Measurements from ENCODE around the genes NOS3, AGAP3, ASB10 and CHPF2.

- PRO-cap, 2 experiments, result peak in 1 of 2 experiments; most common plus-strand start chr7:150452394 (in 1); most common minus-strand start chr7:150452291 (in 1)
Measured at GRCh38 chr7:150451859-150452589, 1.6 kb downstream of the GIMAP8 start.

GRCh38 chr7:150473989-150474641, 23.7 kb downstream of the GIMAP8 start:
- PRO-cap, 2 experiments, result no peak in any of the 2 experiments

DNA sequence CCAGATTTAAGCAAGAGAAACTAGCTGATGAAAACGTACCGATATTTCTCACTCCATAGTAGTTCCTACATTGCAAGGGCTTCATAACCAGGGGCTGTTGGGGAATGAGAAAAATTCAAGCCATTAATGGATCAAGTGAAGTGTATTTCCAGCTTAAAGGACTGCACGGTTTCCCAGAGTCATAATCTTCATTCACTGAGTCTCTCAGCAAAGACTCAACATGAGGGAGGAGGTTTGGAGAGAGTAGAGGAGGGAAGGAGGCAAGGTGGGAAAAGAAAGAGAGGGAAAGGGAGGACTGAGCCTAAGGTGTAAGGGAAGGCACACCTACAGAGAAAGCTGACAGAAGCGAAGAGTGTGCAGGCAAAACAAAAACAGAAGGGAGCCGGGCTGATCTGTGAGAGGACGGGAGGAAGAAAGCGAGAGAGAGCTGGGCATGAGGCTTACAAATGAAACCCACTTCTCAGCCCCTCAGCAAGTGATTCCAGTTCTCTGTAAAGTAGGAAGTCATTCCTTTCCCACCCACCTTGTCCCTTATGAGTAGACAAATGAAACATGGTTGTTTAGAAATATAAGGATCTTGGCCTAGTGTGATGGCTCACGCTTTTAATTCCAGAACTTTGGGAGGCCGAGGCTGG, 694 bp downstream of the GIMAP2 start:
- PRO-cap, 2 experiments, result no peak in any of the 2 experiments

DNA sequence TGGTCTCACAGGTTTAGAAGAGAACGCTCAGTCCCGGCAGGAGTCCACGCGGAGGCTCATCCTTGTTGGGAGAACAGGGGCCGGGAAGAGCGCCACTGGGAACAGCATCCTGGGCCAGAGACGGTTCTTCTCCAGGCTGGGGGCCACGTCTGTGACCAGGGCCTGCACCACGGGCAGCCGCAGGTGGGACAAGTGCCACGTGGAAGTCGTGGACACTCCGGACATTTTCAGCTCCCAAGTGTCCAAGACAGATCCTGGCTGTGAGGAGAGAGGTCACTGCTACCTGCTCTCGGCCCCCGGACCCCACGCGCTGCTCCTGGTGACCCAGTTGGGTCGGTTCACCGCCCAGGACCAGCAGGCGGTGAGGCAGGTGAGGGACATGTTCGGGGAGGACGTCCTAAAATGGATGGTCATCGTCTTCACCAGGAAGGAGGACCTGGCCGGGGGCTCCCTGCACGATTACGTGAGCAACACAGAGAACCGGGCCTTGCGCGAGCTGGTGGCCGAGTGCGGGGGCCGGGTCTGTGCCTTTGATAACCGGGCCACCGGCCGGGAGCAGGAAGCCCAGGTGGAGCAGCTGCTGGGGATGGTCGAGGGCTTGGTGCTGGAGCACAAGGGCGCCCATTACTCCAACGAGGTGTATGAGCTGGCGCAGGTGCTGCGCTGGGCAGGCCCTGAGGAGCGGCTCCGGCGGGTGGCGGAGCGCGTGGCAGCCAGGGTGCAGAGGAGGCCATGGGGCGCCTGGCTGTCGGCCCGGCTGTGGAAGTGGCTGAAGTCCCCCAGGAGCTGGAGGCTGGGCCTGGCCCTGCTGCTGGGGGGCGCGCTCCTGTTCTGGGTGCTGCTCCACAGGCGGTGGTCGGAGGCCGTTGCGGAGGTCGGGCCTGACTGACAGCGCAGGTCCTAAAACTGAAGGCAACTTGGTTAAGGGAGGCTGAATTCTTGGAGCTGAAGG, 3.9 kb downstream of the GIMAP1 start:
- PRO-cap, 2 experiments, result no peak in any of the 2 experiments

GRCh38 chr7:150732000-150732389, 5.2 kb upstream of the GIMAP5 start:
- PRO-cap, 2 experiments, result no peak in any of the 2 experiments

- PRO-cap, 2 experiments, result peak in 1 of 2 experiments; most common plus-strand start chr7:150739058 (in 1); most common minus-strand start chr7:150738796 (in 1)
Measured at GRCh38 chr7:150738197-150739355, 1.4 kb downstream of the GIMAP5 start.

DNA sequence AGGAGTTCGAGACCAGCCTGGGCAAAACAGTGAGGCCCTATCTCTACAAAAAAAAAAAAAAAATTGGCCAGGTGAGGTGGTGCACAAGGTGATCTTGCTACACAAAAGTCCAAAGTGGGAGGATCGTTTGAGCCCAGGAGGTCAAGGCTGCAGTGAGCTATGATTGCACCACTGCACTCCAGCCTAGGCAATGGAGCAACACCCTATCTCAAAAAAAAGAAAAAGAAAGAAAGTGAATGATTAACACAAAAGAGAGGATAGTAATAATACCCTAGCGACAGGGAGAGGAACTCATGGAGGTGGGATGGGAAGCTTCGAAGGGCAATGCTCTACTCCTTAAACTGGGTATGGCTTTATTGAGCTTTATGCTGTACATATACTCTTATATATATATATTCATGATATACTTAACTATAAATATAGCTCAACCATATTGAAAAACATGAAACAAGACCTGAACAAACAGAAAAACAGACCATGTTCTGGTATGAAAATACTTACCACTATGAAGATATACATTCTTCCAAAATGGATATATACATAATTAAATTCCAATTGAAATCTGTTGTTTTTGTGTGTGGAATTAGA, 30.3 kb downstream of the TMEM176B start:
- PRO-cap, 2 experiments, result no peak in any of the 2 experiments

GRCh38 chr7:150783967-150784701, 16.0 kb downstream of the TMEM176B start:
- PRO-cap, 2 experiments, result no peak in any of the 2 experiments

GRCh38 chr7:150947079-150947627, 31.0 kb downstream of the KCNH2 start:
- PRO-cap, 2 experiments, result no peak in any of the 2 experiments

DNA sequence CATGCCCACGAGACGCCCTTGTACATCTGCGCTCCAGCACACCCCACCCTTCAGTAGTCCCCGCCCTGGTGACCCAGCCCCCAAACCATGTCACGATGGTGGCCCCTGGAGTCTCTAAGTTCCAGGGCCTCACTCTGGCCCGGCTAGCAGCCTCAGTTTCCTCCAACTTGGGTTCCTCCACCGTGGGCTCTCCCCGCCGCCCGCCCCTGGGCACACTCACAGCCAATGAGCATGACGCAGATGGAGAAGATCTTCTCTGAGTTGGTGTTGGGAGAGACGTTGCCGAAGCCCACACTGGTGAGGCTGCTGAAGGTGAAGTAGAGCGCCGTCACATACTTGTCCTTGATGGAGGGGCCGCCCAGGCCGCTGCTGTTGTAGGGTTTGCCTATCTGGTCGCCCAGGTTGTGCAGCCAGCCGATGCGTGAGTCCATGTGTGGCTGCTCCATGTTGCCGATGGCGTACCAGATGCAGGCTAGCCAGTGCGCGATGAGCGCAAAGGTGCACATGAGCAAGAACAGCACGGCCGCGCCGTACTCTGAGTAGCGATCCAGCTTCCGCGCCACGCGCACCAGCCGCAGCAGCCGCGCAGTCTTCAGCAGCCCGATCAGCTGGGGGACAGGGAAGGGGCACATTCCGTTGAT, 26.8 kb downstream of the KCNH2 start:
- PRO-cap, 2 experiments, result no peak in any of the 2 experiments

DNA sequence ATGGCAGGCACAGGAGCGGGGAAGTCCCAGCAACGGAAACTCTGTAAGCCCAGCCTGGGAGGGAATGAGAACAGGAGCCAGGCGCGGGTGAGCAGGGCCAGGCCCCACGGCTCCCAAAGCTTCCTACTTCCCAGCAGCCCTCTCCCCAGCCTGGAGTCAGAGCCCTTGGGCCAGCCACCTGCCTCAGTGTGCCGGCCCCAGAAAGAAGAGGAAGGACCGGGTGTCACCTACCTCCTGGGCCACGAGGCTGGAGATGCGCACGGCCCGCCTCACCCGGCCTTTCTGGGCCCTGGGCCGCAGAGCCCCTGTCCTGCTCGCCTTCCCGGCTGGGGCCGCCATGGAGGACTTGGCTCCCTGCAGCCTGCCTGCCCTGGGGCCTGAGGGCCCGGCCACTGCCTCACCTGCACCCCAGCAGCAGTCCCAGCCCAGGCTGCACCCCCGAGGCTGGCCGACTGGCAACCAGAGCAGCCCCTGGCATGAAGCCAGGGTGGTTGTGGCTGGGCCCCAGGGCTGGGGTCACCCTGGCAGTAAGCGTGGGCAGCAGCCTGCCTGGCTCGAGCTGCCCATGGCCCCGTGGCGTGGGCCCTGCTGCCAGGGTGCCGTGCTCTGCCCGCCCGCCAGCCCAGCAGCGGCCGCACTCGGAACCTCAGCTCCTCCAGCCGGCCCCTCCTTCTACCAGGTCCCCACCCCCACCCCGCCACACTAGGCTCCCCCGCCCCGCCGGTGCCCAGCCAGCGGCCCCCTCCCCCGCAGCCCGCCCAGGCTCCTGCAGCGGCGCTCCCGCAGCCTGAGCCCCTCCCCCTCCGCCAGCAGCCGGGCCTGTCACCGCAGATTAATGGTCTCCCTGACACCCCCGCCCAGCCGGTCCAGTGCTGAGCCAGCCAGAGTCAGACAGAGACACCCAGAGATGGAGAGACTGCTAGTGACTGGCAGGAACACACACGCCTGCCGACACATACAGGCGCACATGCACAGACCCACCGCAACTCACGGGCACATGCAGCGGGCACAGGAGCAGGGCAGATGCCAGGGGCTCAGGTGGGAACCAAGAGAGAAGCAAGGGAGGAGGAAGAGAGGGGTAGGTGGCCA, 22.6 kb downstream of the KCNH2 start:
- PRO-cap, 2 experiments, result no peak in any of the 2 experiments

DNA sequence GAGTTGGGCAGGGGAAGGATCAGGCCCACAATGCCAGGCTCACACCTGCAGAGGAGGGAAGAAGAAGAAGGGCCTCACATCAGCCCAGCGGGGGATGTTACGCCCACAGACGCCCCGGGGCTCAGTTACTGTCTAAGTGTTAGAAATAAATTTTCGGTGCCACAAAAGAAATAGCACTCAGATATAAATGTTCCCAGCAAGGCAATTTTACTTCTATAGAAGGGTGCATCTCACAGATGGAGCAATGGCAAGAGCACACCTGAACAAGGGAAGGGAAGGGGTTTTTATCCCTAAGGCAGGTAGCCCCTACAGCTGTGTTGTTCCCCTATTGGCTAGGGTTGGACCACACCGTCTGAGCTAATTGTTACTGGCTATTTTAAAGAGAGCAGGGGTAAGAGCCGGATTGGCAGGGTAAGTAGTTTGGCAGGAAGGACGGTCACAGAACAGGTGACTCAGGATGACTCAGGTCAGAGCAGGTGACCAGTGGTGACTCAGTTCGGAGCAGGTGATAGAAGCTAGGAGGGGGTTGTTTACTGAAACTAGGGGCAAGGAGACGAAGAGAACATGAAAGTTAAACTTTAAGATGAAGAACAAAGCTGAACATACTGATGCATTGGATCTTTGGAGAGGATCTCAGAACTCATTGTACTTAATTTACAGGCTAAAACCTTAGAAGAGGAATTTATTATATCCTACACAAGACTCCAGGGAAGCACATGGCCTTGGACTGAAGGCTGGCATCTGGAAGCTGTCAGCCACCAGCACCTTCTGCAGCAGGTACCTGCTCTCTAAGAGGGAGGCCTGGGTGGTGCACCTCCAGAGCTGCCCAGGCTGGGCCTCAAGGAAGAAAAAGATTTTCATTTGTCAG, at the start of gene NOS3:
TSS of gene NOS3 (plus strand) at position 494 of the 868 bp plus-strand sequence.
- PRO-cap, 2 experiments, result no peak in any of the 2 experiments

- PRO-cap, 2 experiments, result peak in 1 of 2 experiments; most common minus-strand start chr7:151039314 (in 1)
Measured at GRCh38 chr7:151038894-151039725, 9.2 kb upstream of the ASIC3 start.

DNA sequence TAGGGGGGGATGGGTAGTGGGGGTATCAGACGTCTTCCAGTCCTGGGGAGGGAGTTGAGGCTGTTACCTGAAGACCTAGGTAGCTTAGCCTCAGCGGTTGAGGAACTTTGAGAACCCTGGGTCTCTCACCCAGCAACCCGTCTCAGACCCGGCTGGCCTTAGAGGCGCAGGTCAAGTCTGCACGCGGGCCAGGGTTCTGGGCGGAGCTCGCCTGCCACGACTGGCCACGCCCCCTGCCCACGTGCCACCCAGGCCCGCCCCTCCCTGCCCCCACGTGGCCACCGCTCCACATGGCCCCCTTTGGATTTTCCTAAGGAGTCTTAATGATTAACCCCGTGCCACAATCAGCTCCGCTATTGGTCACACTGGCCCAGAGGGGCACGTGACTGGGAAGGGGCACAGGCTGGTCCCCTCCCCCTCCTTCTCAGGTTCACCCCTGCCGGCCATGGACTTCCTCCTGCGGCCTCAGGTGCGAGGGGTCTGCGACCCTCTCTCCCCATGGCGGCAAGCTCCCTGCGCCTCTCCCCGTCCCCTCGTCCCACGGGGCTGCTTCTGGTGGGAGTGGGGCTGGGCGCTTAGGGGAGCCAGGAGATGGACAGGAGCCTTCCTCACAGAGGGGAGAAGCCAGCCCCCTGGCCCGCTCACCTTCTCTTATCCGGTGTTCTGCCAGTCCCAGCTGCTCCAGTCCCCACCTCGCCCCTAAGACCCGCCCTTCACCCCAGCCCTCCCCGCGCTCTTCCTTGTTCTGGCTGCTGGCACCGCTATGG, 3.0 kb downstream of the SLC4A2 start:
- PRO-cap, 2 experiments, result no peak in any of the 2 experiments

GRCh38 chr7:151077822-151078917, 2.4 kb downstream of the FASTK start:
- PRO-cap, 2 experiments, result no peak in any of the 2 experiments

DNA sequence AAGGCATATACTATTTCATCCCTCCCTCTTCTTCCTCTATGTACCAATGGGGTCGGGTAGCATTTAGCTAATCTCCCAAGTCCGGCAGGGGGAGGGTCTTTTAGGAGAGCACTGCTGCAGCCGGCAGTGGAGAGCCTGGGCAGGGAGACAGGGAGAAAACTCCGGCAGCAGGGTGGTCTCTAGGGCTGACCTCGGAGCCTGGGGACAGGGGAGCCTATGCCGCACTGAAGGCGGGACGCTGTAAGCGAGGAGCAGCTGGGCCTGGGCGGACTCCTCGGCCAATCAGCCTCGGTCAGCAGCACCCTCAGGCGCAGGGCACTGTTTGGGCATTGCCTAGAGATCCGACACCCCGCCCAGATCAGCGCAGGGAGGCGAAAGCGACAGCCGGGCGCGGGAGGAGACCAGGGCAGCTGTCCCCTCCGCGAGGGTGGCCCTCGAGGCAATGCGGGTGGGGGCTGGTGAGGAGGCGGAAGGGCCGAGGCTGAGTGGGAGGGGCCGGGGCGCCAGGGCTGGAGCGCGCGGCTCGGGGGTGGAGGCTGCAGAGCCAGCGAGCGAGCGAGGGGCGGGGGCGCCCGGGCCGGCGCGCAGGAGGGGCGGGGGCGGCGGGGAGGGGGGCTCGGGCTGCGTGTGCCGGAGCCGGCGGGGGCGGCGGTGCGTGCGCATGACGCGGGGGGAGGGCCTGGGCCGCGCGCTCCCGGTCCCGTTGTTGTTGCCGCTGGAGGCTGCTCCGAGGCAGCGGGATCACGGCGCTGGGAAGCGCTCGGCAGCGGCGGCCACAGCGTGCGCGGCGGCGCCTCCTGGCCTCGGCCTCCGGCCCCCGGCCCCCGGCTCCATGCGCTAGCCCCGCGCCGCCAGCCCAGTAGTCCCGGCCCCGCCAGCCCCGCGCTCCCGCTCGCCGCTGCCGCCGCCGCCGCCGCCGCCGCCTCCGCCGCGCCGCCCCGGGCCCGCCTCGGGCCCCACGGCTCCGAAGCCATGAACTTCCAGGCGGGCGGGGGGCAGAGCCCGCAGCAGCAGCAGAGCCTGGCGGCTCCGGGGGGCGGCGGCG, at the start of gene AGAP3:
TSS of gene AGAP3 (plus strand) at position 706 of the 1,045 bp plus-strand sequence.
- PRO-cap, 2 experiments, result peak in 1 of 2 experiments; most common plus-strand start position 103 of the sequence (in 1); most common minus-strand start position 284 of the sequence (in 1)

DNA sequence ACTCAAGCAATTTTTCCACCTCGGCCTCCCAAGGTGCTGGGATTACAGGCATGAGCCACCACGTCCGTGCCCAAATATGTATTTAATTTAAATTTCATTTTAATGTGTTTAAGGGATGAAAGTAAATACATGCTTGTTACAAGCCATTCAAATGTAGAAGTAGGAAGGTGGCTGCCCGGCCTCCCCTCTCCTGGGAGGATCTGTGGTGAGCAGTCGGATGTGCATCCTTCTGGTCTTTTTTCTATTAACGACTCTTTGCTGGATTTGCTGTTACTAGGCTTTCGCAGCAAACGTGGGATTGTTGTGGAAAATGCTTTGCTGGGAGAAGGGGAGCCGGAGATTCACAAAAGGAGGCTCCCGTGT, 7.1 kb downstream of the AGAP3 start:
- PRO-cap, 2 experiments, result no peak in any of the 2 experiments

DNA sequence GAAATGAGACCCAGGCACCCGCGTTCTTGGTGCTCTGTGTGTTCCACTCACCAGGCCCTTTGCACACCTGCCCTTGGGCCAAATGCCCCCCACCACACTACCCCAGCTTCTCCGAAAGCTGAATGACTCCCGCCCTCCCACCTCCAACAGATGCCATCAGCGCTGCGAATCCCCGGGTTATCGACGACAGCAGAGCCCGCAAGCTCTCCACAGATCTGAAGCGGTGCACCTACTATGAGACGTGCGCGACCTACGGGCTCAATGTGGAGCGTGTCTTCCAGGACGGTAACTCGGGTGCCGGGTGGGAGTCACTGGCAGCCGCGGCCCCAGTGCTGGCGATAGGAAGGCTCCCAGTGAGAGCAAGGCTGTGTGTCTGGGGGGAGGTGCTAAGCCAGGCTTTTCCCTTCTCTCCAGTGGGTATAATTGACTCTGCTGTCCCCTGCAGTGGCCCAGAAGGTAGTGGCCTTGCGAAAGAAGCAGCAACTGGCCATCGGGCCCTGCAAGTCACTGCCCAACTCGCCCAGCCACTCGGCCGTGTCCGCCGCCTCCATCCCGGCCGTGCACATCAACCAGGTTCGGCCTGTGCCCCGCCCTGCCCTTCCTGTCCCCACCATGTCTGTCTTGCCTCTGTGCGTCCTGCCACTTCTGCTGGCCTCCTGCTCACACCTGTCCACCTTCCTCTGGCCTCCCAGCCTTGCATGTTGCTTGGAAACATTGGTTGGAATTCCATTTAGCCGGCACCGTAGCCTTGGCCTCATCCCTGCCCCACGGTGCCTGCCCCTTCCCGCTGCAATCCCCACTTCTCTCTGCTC, 32.0 kb downstream of the AGAP3 start:
- PRO-cap, 2 experiments, result no peak in any of the 2 experiments

DNA sequence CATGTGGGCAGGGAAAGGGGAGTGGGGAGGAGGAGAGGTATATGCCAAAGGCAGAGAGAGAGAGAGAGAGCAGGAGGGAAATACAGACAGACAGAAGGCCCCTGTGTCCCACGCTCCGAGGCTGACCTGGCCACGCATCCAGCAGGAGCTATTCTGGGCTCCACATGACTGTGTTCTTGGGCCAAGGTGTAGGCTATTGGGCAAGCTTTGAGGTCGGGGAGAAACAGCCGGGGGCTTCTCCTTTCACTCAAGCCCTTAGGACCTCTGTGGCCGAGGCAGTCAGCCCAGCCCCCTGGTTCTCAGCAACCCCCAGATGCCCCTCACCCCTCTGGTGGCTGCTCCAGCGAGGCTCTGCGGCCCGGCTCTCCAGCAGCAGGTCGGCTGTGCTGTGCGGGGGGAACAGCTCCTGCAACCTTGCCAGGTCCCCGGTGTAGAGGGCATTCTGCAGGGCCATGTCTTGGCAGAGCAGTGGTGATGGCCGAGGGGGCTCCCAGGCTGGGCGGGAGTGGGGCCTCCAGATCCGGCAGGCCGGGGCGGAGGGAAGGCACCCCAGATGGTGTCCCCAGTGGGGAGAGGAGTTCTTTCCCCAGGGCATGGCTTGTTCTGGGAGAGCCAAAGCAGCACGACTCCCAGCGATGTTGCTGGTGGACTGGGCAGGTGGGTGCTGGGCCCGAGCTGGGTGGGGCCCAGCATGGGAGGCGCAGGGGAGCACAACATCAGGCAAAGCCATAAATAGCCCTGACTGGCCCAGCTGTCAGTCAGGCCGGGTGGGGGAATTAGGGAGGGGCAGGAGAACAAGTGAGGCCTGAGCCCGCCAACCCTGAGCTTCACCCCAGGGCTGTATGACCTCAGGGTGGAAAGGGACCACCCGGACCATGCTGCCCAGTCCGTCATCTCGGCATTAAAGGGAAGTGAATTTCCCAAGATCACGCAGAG, at the start of gene ASB10:
TSS of gene ASB10 (minus strand) at position 123 of the 936 bp plus-strand sequence.
- PRO-cap, 2 experiments, result no peak in any of the 2 experiments

- PRO-cap, 2 experiments, result peak in 1 of 2 experiments; most common plus-strand start chr7:151232499 (in 1); most common minus-strand start chr7:151232384 (in 1)
Measured at GRCh38 chr7:151232307-151232642, at the start of gene CHPF2. TSS of gene CHPF2 (plus strand) at chr7:151232483.